B cell (primary cell): ENCODE measurements around a stretch of chr17.

GRCh38 chr17:78226874-78227355 is 4.5 kb upstream of the TMEM235 start:
- PRO-cap = no peak
- CAGE, long polyA plus RNA = no peak

DNA sequence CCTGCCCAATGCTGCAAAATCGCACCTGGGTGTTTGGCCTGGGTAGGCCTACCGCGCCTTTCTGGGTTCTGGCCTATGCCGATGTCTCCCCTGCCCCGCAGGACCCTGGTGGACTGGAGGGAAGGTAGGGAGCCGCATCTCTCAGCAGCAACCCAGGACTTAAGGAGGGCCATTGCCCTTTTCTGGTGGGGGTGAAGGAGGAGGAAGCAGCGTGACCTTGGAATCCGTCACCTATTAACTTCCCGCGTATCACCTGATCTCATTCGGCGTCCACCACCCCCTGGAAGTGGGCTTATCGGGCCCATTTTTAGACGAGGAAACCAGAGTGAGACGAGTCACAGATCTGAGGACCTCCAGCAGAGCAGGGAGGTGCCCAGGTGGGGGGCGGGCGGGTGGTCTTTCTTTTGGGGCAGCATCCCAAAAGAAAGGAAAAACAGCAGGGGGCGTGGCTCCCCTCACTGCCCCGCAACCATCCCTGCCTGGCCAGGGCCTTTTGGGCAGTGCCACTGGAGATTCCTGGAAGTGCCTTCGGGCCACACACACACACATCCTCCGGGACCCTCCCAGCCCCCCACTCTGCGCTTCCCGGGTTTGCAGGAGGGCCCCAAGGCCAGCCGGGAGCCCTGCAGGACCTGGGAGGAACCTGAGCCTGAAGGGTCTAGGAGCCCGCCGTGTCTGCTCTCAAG is 36.5 kb downstream of the TMEM235 start:
- PRO-cap = no peak
- CAGE, long polyA plus RNA = no peak

GRCh38 chr17:78278195-78278900 is 46.9 kb downstream of the TMEM235 start:
- PRO-cap = no peak
- CAGE, long polyA plus RNA = no peak

GRCh38 chr17:78378795-78379483 is 490 bp downstream of the PGS1 start:
- PRO-cap = bidirectional peak, plus-strand start at chr17:78379543, minus-strand start at chr17:78379257
- CAGE, long polyA plus RNA = no peak

- PRO-cap = no peak
- CAGE, long polyA plus RNA = no peak
Observed at GRCh38 chr17:78680912-78681510, 101.1 kb downstream of the CYTH1 start.

- PRO-cap = bidirectional peak, plus-strand start at chr17:78736002, minus-strand start at chr17:78735712
- CAGE, long polyA plus RNA = no peak
Observed at GRCh38 chr17:78735190-78735867, 46.7 kb downstream of the CYTH1 start.

GRCh38 chr17:78746144-78746654 is 35.9 kb downstream of the CYTH1 start:
- PRO-cap = unidirectional peak, minus-strand start at chr17:78746393
- CAGE, long polyA plus RNA = no peak

- PRO-cap = bidirectional peak, plus-strand start at chr17:78759026, minus-strand start at chr17:78758938
- CAGE, long polyA plus RNA = no peak
Observed at GRCh38 chr17:78758649-78759237, 23.3 kb downstream of the CYTH1 start.

DNA sequence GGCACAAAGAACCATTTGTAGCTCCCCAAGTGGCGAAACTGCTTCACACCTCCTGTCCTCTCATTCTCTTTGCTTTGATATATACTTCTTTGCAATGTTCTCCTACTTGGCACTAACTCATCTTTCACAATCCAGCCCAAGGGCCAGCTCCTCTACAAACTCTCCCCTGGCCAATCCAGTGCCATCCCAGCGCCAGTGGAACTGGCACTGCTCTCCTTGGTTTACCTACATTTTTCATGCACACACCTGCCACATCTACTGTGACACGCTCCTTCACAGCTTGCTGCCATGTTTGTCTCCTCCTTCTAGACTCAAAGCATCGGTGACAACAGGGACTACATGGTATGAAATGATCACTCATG is 12.8 kb downstream of the CYTH1 start:
- PRO-cap = no peak
- CAGE, long polyA plus RNA = no peak

DNA sequence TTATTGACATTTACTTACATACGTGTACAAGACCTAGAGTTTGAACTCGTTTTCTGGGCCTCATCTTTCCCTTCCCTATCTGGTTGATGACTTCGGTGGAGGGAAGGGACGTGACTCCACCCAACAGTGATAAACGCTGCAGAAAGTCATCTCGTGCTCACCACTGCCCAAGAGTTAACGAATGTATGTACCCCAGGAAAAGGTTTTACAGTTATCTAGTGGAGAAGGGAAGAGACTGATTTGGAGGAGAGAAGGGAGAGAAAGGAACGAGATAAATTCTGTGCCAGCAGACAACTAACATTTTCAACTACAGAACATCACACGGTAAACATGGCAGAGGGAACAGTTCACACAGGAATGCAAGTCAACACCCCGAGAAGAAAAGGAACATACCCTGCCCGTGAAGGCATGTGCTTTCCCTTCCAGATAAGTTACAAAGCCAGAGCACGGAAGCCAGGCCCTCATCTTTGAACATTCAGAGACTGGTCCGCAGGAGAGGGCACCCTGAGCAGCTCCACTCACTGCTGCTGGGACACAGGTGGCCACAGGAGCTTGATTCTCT is 13.9 kb upstream of the CYTH1 start:
- PRO-cap = no peak
- CAGE, long polyA plus RNA = no peak

- PRO-cap = no peak
- CAGE, long polyA plus RNA = no peak
Observed at GRCh38 chr17:78881628-78882241, 21.3 kb downstream of the CEP295NL start.

DNA sequence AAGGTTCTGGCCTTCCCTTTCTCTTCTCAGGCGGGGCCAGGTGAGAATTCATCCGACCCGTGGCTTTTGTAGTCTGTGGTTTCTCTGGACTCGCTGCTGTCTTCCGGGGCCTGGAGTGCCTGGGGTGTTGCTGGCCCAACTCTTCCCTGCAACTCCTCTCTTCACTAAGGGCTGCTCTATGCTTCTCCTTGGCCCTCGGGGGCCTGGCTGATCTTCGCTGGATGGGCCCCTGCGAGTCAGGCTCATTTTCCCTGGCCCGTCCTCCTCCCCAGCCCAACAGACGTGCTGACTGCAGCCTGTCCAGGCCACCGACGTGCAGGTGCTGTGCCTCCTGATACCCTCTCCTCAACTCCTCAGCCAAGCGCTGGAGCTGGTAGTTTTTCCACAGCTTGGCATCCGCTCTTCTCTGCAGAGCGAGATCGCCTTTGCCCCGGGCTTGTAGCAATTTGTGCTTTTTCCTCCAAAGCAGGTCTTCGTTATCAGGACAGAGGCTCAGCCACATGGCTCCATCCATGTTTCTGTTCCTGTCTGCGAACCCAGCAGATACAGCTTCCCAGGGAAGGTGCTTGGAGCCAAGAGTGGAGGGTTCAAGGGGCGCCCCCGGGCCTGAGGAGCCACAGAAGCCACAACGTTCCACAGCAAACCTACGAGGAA is 11.1 kb downstream of the CEP295NL start:
- PRO-cap = no peak
- CAGE, long polyA plus RNA = no peak

DNA sequence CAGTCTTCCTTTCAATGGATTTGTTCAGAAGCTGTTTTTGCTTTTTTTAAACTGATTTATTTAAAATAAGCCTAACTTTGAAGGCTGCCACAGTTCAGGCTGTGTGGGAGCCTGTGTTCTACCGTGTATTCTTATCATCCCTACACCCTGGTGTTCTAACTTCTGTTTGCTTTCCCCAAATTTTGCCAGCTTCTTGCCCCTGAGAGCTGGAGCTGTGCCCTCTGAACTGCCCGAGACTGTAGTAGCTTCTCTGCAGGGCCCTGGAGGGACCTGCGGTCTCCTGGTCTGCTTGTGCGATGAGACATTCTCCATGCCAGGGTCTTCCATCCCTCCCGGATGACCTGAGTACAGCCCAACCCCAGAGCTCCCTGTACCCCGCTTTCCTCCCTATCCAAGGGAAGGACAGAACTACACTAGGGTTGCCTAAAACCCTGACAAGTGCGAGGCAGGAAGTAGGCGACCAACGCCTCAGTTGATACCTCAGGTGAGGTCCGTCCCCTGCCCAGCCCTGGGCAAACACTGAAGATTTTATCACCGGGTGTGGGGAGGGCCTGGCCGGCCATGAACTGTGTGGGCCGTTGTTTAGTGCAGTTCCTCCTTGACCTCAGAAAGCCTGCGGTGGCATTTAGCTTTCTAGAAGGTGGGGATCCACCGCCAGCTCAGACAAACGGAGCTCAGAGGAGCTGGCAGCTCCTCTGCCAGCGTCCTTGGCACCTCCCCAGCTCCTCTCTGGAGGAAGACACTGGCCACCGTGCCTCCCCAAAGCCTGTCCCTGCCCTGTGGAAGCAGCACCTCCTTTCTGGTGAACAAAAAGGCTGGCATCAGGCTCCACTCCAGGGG is 13.7 kb downstream of the CANT1 start:
- PRO-cap = no peak
- CAGE, long polyA plus RNA = no peak

GRCh38 chr17:78996483-78997386 is 12.8 kb downstream of the CANT1 start:
- PRO-cap = no peak
- CAGE, long polyA plus RNA = no peak

GRCh38 chr17:79026277-79027256 is 2.6 kb downstream of the C1QTNF1 start:
- PRO-cap = no peak
- CAGE, long polyA plus RNA = no peak

GRCh38 chr17:79087867-79088800 is 13.5 kb downstream of the ENGASE start:
- PRO-cap = no peak
- CAGE, long polyA plus RNA = no peak

DNA sequence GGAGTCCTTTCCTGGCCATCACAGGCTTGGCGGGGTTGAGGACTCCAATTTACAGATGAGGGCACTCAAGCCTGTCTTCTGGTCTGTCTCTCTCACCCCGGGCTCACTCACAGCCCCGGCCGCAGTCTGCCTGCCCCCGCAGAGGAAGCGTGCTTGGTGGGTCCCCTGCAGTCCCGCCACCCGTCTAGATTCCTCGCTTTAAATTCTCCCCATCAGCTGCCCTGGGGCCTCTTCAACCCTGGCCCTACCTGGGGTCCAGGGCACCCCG is 92.8 kb downstream of the ENGASE start:
- PRO-cap = no peak
- CAGE, long polyA plus RNA = no peak

DNA sequence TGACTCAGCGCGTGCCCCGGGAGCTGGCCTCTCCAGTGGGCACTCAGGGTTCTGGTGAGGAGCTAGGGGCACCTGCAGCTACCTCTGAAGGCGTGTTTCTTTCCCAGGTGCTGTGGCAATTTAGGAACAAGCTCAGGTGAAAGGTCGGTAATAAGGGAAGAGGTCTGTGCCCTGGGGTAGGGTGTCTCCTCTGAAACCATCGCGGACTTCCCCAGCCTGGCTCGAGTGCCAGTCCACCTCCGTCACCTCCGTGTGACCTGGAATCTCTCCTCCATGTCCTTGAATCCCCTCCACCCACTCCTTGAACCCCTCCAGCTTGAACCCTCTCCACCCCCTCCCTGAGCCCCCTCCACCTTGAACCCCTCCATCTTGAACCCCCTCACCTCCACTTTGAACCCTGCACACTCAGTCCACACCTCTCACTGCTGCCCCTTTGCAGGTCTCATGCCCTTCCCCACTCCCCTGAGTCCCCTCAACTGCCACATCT is 51.6 kb upstream of the ENPP7 start:
- PRO-cap = no peak
- CAGE, long polyA plus RNA = no peak

- PRO-cap = no peak
- CAGE, long polyA plus RNA = no peak
Observed at GRCh38 chr17:79740388-79740879, 9.7 kb downstream of the ENPP7 start.

DNA sequence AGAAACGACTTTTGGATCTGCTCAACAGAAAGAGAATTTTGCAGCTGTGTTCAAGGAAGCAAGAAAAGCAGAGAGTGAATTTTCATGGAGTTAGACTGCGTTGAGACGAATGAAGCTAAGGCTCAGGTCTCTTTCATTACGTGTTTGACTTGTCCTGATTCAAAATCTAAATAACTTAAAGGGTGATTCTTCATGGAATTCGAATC is 1.1 kb upstream of the CBX2 start:
- PRO-cap = no peak
- CAGE, long polyA plus RNA = no peak